Helper T cell (primary cell): Measurements from ENCODE around the genes TMSB10 and CAPG.

DNA sequence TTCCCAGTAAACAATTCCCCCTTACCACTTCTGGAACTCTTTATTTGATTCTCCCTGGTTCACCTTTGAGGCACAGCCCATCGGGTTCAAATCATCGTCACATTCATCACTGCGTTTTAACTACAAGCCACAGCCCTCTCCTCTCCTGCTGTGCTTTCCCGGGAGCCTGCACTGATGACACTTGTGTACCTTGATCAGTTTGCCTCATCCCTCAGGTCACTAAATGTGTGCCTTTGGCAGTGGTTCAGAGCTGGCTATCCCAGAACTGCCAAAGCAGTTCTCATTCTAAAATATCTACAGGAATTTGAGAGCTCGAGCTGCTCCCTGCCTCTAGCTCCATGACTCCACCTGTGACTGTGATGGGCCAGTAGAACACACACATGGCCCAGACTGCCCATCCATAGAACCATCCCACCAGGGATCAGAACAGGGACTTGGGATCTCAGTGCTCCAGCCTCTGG is 42.1 kb downstream of the EVA1A start:
- PRO-cap, 2 experiments = no peak in any of the 2 experiments

DNA sequence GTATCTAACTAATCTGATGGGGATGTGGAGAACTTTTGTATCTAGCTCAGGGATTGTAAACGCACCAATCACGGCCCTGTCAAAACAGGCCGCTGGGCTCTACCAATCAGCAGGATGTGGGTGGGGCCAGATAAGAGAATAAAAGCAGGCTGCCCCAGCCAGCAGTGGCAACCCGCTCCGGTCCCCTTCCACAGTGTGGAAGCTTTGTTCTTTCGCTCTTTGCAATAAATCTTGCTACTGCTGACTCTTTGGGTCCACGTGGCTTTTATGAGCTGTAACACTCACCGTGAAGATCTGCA is 1.6 kb upstream of the GCFC2 start:
- PRO-cap, 2 experiments = no peak in any of the 2 experiments

DNA sequence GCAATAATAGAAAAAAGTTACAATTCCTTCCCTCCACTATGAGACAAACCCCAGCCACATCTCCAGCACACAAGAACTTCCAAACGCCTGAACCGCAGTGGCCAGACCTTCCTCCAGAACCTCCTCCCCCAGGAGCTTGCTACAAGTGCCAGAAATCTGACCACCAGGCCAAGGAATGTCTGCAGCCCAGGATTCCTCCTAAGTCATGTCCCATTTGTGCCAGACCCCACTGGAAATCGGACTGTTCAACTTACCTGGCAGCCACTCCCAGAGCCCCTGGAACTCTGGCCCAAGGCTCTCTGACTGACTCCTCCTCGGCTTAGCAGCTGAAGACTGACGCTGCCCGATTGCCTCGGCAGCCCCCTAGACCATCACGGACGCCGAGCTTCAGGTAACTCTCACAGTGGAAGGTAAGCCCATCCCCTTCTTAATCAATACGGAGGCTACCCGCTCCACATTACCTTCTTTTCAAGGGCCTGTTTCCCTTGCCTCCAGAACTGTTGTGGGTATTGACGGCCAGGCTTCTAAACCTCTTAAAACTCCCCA is 431.6 kb downstream of the LRRTM4 start:
- PRO-cap, 2 experiments = no peak in any of the 2 experiments

DNA sequence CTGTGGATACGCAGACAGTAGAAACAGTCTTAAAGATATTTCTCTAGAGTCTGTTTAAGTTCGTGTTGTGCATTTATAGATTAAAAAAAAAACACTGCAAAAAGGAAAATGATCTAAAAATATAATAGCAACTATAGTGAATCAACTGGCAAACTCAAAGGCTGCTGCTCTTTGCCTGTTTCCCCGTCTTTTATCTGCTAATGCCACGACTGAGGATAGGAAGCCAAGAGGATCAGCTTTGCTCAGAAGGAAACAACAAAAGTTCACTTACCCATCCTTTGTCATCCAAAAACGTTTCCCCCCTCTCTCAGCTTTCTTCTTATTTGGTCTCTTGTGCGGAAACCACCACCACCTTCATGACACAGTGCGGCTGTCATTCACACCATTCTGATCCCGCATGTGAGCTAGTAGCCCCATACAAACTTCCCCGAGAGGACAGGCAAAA is 757 bp downstream of the LRRTM4 start:
- PRO-cap, 2 experiments = no peak in any of the 2 experiments

DNA sequence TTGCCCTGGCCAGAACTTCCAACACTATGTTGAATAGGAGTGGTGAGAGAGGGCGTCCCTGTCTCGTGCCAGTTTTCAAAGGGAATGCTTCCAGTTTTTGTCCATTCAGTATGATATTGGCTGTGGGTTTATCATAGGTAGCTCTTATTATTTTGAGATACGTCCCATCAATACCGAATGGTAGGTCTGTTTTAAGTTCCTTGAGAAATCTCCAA is 403.9 kb upstream of the REG3G start:
- PRO-cap, 2 experiments = no peak in any of the 2 experiments

GRCh38 chr2:78665225-78665591 is 360.3 kb upstream of the REG3G start:
- PRO-cap, 2 experiments = no peak in any of the 2 experiments

DNA sequence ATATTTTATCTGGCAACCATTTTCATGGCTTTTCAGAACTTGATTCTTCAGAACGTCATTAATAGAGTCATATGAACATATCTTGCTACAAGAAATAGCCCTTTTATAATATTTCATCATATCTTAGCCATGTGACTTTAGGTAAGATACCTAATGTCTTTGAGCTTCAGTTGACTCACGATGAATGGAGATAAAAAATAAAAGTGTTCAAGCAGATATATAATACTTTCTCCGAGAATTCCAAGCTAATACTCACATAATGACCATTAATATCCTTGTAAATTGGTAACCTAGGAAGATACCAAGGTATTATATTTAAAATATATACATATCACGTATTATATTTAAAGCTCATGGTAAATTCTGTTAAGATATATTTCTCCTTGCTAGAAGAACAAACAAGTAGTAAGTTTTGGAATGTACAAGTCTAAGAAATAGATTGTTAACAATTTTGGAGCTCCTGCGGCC is 908.2 kb upstream of the LRRTM1 start:
- PRO-cap, 2 experiments = no peak in any of the 2 experiments

DNA sequence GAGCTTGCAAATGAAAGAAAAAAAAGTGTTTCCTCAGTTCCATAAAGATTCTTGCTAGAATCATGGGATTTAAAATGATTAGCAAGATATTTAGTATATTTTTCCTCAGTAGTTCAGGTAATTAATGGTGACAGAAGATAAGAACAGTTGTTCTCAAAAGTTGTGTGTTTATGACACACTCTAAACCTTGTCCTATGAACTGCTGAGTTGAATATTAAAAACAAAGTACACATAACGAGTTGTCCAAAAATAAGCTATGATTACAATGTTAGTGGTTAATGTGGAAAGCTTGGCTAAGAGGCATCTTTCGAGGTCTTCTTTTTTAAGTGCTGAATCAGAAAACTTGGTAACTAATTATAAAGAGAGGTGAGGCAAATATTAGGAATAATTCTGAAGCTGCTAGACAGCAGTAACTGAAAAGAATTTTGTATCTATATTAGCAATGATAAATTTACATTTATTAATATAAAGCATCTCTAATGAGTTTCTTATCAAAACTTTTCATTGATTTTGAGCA is 1088.7 kb downstream of the SUCLG1 start:
- PRO-cap, 2 experiments = no peak in any of the 2 experiments

DNA sequence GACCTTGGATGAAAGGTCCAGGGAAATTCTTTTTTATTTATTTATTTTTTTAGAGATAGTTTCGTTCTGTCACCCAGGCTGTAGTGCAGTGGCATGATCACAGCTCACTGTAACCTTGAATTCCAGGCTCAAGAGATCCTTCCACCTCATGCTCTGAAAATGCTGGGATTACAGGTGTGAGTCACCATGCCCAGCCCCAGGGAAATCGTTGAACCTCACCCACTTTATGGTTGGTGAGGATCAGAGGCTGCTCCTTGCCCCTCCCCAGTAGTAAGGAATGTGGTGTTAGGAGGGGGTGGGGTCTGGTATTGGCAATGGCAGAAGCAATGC is 162.0 kb downstream of the SUCLG1 start:
- PRO-cap, 2 experiments = no peak in any of the 2 experiments

DNA sequence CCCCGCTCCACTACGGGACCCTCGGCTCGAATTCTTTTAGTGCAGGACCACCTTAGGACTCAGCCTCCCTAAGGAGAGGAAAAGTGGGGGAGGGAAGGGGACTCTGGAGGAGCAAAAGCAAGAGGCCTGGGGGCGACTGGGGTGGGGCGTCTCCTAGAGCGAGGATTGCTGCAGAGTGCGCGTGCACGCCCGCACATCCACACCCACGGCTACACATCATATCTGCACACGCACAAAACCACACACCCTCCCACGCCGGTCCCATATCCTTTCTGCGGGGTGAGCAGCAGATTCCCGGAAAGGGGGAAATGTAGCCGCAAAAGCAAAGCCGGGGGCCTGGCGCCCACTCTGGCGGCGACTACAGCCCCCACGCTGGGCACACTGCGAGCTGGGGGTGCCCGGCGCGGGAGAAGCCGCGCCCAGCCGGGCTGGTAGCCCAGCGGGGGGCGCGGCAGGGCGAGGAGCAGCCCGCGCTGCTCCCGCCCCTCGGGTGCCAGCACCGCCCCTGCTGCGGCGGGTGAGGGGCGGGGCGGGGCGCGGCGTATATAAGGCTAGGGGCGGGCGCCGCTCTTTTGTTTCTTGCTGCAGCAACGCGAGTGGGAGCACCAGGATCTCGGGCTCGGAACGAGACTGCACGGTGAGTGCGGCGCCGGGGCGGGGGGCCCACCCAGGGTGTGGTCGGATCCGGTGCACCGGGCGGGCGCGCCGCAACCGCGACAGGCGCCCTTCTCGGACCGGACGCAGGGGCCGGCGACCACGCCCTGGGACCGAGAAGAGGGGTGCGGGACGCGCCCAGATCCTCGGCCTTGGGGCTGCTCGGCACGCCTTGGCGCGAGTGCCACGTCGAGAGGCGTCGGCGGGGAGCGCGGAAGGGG is at the start of gene TMSB10:
TMSB10 (plus strand) TSS at position 575 of the 875 bp plus-strand sequence.
- PRO-cap, 2 experiments = peak in 2 of 2 experiments; most common plus-strand start position 575 of the sequence (in 2); most common minus-strand start position 177 of the sequence (in 1)

- PRO-cap, 2 experiments = no peak in any of the 2 experiments
Measured at GRCh38 chr2:85034869-85035646, 64.1 kb downstream of the KCMF1 start.

DNA sequence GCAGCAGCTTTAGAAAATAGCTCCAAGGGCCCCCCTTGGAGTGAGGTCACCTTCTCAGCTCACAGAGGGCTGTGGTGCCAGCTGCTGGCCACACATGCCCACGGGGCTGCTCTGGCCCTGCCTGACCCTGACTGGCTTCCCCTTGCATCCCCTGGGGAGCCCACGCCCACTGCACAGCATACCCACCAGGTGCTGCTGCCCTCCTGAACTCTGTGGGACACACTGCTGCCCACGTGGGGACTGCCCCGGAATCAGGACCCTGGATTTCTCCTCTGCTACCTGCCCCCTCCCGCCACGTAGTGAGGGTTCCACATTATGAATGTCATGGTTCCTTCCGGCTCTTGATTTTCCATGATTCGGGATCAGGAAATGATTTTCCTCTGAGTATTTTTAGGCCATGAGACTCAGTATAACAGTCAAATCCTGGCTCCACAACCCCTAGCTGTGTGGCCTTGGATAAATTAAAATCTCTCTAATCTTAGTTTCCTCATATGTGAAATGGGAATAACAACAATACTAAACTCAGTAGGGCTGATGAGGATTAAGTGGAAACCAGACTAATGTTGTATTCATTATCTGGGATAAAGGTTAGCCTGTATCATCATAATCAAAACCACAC is 70.1 kb downstream of the TGOLN2 start:
- PRO-cap, 2 experiments = no peak in any of the 2 experiments

- PRO-cap, 2 experiments = no peak in any of the 2 experiments
Measured at GRCh38 chr2:85274216-85274591, 53.6 kb downstream of the TGOLN2 start.

GRCh38 chr2:85340116-85340960 is 12.5 kb upstream of the TGOLN2 start:
- PRO-cap, 2 experiments = no peak in any of the 2 experiments

DNA sequence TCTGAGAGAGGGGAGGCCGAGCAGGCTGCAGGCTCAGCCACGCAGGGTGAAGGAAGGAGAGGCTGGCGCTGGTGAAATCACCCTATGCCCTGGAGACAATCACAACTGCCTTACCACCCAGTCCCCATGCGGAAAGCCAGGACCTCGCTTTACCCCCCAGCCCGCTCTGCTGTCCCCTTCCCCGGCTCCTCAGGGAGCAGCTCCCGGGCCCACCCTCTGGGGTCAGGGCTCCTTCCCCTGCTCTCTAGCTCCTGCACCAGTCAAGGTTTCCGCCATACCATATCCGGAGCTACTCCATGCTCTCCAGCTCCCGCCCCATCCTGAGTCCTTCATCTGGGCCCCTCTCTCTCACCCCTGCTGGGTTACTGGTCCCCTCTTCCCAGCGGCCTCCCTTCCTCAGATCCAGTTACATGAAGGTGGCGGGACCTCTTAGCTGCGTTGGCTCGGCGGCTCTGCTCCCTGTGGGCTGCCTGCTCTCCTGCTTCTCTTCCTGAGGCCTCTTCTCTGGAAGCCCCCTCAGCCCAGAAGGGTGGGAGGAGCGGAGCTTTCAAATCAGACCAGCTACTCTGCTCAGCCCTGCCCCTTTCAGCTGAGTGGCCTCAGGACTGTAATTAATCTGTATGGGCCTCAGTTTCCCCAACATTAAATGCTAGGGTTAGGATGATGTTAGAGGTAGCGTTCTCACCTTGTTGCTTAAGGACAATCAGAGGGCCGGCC is 9.0 kb downstream of the RETSAT start:
- PRO-cap, 2 experiments = no peak in any of the 2 experiments

GRCh38 chr2:85349221-85349776 is 5.0 kb downstream of the RETSAT start:
- PRO-cap, 2 experiments = no peak in any of the 2 experiments

DNA sequence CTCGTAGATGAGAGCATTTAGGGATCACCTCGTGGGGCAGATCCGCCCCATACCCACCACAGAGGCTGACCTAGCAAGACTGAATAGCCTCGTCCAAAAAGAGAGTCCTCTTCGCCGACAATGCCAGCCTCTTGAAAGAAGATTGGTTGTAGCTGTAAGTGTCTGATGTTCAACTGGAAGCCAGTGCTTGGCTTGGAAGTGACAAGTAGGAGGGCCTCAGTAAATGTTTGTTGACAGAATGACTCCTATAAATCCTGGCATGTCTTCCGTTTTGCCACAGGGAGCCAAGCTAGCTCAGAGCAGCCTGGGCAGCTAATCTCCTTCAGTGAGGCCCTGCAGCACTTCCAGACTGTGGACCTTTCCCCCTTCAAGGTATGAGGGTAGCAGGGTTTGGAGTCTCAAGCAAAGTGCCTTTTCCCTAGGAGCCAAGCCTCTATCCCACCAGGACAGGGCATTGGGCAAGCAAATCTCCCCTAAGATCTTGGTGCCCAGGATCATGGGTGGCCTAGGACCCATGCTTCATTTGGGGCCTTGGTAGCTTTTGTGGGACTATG is 15.0 kb downstream of the ELMOD3 start:
- PRO-cap, 2 experiments = no peak in any of the 2 experiments

DNA sequence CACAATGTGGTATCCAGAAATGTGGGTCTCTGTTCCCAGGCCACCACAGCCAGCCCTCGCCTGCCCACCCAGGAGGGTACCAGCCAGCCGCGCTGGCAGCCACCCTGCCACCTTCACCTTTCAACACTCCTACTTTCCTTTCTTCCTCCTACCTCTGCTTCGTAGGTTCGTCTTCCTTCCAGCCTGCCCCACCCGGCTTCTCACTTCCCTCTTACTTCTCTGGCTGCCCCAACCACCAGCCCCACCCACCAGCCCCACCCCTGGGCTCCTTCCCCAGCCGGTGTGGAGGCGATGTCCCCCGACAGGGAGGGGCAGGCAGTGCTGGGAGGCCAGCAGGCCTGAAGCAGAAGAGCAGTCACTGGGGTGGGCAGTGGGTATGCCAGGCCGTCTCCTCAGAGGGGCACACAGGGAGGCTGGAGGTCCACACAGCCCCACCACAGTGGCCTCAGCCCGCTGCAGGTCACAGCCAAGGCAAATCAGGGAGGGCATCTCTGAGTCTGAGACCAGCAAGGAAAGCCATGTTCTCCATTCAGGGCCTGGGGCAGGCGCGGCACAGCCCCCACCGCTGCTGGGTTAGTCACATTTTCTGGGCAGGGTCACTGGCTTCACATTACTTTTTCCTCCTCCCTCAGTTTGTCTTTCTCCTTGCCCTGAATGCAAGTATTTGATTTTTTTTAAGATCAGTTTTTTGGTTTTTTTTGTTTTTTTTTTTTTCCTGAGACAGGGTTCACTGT is at the start of gene CAPG:
CAPG (minus strand) TSS at position 202 of the 734 bp plus-strand sequence.
- PRO-cap, 2 experiments = peak in 2 of 2 experiments; most common minus-strand start position 200 of the sequence (in 1)

- PRO-cap, 2 experiments = no peak in any of the 2 experiments
Measured at GRCh38 chr2:85421209-85421817, 2.8 kb downstream of the SH2D6 start.

- PRO-cap, 2 experiments = no peak in any of the 2 experiments
Measured at GRCh38 chr2:85428134-85429256, 10.0 kb downstream of the SH2D6 start.